Fibroblast of the aortic adventitia (primary cell): Measurements from ENCODE around the gene SGSH.

GRCh38 chr17:79305753-79306256 lies 231.2 kb downstream of the ENGASE start:
- CAGE, long polyA plus RNA, result no peak

DNA sequence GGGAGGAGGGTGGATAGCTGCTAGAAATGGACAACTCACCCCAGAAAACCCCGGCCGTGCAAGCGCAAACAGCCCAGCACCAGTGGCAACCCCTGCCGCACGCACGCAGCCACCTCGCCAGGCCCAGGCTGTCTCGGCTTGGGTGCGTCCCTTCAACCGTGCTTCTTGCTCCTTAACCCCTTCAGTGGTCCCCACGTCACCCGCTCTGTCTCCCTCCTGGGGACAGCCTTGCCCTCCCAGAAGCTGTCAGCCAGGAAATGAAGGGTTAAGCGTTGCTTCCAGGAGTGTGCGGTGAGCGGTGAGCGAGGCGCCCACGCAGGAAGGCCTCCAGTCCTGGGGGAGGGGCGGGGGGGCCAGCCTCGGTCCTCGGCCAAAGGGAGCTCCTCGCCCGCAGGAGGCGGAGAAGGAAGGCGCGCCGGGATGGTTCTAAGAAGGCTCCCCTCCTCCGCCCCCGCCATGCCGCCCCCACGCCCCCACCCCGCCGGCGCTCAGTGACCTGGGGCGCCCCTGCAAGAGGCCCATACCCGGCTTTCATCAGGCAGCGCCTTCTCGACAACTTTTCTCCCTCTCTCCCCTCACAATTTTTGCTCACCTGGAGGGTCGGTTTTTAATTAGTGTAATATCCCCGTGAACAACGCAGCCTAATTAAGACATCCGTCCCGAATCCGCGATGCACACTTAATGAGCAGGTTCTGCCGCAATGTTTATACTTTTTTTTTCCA lies 2.2 kb downstream of the RBFOX3 start:
- CAGE, long polyA plus RNA, result no peak

- CAGE, long polyA plus RNA, result no peak
Measured at GRCh38 chr17:79732689-79733680, 2.2 kb downstream of the ENPP7 start.

- CAGE, long polyA plus RNA, result no peak
Measured at GRCh38 chr17:79745605-79745841, 14.8 kb downstream of the ENPP7 start.

GRCh38 chr17:79798518-79798811 lies 1.6 kb upstream of the CBX8 start:
- CAGE, long polyA plus RNA, result no peak

DNA sequence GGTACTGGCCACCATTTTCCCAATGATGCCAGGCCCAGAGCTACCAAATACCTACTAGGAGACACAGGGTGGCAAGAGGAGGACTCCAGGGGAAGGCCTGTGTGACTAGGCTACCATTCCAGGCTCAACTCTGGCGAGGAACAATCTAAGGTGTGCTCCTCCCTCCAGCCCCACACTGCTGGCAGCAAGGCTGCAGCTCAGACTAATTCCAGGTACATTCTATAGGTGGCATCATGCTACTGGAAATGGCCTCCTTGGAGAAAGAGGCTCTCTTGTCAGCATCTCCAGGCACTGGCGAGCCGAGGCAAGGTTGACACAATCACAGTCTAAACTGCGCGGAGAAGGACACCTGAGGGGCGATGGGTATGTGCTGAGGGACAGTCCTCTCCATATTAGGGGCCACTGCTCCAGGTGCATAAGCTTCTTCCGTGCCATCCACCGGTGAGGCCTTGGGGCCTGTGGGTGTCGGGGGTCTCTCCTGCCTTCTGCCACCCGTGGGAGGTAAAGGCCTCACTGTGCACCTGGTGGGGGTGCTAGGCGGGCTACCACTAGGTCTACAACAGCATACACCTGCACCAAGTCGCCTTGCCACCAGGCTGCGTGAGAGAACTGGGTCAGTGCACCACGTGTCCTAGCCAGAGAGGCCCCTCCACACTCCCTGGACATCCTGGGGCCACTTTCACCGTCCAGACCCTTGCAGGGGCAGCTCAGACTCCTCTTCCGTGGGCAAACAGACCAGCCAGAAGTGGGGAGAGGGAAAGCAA lies 11.9 kb upstream of the CBX8 start:
- CAGE, long polyA plus RNA, result no peak

- CAGE, long polyA plus RNA, result no peak
Measured at GRCh38 chr17:79829453-79830031, 9.7 kb downstream of the CBX4 start.

DNA sequence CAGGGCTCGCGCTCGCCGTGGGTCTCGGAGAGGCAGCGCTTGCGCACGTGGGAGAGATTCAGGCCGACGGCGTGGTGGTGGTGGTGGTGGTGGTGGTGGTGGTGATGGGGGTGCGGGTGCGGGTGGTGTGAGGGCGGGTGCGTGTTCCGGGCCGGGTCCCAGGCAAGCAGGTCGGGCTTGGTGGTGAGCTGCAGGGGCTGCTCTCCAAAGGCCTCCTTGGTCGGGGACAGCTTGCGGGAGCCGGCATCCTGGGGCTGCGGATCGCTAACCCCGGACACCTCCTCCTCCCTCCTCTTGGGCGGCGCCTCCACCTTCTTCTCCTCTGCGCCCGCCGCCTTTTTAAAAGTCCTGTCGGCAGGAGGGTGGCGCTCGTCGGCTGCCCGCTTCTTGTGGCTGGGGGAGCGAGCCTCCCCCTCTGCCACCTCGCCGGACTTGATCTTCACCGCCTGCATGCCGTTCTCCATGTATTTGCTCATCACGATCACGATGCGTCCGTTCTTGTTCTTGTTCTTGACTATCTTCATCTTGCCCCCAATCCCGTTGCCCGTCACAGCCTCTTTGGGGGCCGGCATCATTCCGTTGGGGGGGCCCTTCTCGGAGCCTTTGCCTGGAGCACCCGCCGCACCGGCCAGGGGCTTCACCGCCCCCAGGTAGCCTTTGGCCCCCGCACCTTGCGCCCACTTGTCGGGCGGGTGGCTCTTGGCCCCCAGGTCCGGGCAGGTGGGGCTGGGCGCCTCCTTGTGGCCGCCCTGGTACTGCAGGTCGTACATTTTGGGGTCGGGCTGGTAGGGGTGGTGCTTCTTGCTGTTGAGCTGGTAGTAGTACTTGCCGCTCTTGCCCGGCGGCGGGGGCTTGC lies 4.6 kb downstream of the CBX4 start:
- CAGE, long polyA plus RNA, result no peak

- CAGE, long polyA plus RNA, result no peak
Measured at GRCh38 chr17:79888727-79889319, 49.6 kb upstream of the CBX4 start.

GRCh38 chr17:79915995-79916566 lies 76.8 kb upstream of the CBX4 start:
- CAGE, long polyA plus RNA, result no peak

DNA sequence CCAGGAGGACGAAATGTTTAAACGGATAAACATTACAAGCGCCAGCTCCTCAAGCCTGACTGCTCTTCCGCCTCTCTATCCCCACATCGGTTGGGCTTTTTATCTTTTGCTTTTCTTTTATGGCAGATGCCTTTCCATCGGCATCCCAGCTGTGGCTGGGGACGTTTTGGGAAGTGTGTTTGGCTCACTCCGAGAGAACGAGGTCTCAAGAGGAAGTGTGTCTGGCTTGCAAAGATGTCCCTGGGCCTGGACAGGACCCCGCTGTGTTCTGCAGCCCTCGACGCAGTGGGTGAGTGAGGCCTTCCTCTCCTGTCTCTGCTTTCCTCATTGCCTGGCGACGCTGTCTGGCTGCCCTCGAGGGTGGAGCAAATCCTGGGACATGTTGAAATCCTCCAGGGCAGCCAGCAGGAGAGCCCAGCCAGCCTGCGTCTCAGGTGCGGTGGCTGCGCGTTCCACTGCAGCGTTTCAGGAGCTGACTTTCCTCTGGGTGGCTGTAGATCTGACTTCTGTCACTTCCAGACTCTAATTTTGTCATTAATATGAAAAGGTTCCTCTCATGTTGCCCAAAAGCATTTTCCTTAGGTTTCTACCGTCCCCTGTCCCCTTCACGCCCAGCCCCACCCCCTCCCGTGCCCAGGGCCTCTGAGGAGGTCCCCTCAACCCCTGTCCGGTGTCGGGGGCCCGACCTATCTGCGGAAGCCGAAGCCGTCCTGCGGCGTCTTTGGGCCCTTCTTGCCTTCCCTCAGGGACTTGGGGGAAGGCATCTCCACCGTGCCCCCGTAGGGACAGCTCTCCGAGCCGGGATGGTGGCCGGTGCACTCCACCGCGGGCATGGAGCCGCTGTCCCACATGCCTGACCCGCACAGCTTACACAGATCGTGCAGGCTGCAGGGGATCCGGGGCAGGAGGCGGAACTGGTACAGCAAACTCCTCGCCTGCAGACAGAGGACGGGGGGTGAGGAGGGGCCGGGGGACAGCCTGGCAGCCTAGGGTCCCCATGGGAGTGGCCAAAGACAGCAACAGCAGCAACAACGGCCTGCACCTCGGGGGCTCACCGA lies 95.2 kb downstream of the TBC1D16 start:
- CAGE, long polyA plus RNA, result no peak

GRCh38 chr17:80220033-80220591 lies at the start of gene SGSH:
Gene SGSH (minus strand): TSS chr17:80220333.
- CAGE, long polyA plus RNA, result no peak

- CAGE, long polyA plus RNA, result no peak
Measured at GRCh38 chr17:80220592-80221240, 489 bp downstream of the SLC26A11 start.

DNA sequence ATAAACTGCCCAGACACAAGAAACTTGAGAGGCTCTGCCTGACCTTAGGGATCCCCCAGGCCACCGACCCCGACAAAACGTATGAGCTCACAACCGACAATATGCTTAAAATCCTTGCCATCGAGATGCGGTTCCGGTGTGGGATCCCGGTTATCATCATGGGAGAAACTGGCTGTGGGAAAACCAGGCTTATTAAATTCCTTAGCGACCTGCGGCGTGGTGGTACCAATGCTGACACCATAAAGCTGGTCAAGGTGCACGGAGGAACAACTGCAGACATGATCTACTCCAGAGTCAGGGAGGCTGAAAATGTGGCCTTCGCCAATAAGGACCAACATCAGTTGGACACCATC lies 69.6 kb upstream of the ENDOV start:
- CAGE, long polyA plus RNA, result no peak

GRCh38 chr17:80455207-80455810 lies 21.1 kb downstream of the NPTX1 start:
- CAGE, long polyA plus RNA, result no peak

- CAGE, long polyA plus RNA, result no peak
Measured at GRCh38 chr17:80475979-80476447, 394 bp downstream of the NPTX1 start.

DNA sequence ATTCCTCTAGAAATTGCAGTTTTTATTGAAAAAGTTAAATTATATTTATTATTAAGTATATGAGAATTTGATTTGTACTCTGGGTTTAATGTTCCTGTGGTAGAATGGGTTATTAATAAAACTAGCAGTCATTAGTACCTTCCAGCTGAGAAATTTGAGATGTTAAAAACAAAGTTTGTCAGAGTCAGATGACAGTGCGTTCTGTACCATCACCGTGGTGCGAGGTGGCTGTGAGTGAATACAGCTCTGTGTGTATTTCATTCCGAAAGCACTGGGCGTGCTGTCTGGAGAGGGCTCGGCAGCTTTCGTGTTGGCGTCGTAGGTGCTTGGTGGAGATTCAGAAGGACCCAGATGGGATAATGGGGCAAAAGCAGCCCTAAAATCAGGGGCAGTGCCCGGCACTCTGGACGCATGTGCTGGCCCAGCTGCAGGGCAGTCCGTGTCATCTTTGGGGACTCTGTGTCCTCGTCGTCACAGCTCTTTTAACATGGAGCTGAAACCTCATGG lies 206.3 kb downstream of the RPTOR start:
- CAGE, long polyA plus RNA, result no peak

- CAGE, long polyA plus RNA, result no peak
Measured at GRCh38 chr17:80782681-80783429, 208.8 kb upstream of the CHMP6 start.

GRCh38 chr17:80793823-80794322 lies 197.8 kb upstream of the CHMP6 start:
- CAGE, long polyA plus RNA, result no peak

DNA sequence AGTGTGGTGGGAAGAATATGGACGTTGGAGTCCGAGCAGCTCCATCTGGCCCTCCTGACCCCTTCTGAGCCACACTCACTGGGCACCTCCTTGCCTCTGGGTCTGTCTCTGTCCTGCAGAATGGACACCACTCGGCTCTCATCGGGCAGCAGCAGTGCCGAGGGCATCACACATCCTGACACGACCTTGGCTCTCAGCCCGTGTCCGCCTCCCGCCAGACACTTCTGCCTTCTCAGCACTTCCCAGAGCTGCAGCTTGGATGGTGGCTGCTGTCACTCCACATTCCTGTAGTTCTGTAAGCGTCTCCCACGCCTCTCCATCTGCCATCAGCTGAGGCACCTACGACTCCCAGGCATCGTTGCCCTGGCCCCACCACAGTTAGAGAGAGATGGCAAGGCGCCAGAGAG lies 196.0 kb upstream of the CHMP6 start:
- CAGE, long polyA plus RNA, result no peak